ENCODE measurements around the genes TMEM126A, SYTL2, FZD4 and MED17.

- RRBS: 2% methylated on average over 16 of the region's 38 CpGs
These were observed at the start of gene TMEM126A for GRCh38 chr11:85647702-85648704. Gene TMEM126A, plus strand, starts transcription at chr11:85647967.

DNA sequence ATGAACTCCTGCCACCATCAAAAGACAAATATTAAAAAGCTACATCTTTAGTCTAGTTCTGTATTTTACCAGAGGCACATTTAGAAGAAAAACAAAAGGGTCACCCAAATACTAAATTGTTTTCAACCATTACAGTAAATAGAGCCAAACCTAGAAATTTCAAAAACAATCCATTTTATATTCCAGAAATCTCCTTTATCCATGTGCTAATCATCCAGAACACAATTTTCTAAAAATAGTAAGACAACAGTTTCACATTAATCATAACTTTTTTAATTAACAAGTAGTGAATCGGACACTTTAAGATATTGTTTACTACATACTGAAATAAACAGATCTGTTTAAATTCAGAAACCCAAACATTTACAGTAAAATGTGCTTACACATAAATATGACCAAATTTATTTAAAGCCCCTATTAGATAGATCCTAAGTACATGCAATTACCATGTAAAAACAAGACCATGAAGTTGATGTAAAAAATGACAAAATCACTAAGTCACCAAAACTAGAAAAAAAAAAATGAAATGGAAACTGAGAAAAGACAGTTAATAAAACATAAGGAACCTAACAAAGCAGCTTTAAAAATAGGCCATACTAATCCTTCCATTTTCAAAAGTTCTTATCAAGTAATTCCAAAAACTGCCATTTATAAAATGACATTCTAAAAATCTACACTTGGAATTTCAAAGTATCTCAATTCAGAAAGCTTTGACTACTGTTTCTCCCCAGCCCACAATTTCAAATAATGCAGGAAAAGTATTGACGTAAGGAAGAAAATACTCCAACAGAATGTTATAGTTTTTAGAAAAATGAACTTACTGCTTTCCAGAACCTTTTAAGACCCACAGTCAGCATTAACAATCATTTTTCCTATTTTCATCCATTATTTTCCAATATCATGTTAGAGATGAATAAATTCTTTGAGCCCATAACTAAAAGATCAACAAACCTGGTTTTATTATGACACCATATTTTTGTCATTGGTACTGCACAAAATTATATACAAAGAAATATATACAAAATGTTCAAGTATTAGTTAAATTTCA is 3.8 kb downstream of the CREBZF start:
- RRBS: no CpG with 5 or more reads among the region's 2 CpGs

GRCh38 chr11:85810454-85810785 is 521 bp downstream of the SYTL2 start:
- RRBS: 2% methylated on average over 3 of the region's 11 CpGs

GRCh38 chr11:85810786-85811693 is at the start of gene SYTL2:
Gene SYTL2, minus strand, starts transcription at chr11:85811141.
- RRBS: 2% methylated on average over 41 of the region's 74 CpGs

DNA sequence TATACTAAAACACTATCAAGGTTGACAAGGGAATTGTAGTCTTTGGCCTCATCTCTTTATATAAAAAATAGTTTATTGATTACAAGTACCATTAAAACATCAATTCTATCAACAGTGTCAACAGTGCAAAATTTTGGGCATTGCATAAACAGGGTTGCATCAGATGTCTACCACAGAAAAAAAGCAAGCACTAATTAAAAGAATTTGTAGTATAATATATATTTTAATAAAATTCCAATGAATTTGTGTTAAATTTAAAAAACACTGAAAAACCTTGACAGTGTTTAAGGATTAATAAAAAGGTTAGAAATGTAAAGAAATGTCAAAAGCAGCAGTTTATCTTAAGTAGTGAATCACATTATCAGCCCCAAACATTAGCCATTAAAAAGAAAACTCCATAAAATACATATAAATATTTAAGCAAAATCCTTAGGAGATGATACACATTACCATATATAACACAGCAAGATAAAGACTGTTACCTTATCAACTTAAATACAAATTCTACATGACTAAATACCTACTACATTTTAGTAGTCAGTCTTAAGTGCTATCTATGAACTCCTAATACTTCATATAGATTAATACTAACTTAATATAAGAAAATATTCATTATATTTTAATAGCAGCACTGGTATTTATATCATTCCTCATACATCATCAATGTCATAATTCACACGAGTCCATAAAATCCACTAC is 90.5 kb downstream of the PICALM start:
- RRBS: no CpG with 5 or more reads among the region's 1 CpG

DNA sequence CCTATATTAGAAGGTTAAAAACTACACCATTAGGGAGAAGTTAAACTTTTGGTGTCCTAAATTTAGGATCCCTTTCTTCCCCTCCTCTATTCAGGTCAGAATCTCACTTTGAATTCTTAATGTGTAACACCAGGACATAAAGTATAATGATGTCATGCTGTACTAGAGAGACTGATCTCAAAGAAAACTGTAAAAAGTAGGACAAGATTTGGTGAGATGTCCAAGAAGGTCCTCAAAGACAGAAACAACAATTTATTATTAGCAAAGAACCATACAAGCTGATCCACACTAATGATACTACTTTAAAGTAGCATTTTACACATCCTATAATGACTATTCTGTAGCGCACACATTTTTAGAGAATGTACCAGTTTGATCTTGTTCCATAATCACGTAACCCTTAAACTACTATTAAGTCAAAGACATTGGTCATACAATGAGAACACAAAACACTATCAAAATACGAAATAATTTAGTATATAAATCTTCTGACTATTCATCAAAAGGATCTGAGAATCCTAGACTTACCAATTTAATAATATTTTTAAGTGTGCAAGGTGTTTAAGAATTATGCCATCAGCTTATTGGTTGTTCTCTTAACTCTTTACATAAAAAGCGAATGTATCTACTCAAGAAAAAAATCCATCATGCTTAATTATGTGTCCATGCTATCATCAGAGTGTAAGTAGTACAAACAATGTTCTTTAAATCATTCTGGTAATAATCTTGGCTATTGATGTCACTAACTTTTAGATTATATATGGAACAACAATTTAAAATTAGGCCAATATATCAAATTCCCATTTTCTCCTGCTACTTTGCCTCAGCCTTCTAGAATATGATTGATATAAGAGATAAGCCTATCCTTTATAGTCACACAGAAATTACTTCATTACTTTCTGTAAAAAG is 83.6 kb downstream of the PICALM start:
- RRBS: no CpG with 5 or more reads among the region's 4 CpGs

DNA sequence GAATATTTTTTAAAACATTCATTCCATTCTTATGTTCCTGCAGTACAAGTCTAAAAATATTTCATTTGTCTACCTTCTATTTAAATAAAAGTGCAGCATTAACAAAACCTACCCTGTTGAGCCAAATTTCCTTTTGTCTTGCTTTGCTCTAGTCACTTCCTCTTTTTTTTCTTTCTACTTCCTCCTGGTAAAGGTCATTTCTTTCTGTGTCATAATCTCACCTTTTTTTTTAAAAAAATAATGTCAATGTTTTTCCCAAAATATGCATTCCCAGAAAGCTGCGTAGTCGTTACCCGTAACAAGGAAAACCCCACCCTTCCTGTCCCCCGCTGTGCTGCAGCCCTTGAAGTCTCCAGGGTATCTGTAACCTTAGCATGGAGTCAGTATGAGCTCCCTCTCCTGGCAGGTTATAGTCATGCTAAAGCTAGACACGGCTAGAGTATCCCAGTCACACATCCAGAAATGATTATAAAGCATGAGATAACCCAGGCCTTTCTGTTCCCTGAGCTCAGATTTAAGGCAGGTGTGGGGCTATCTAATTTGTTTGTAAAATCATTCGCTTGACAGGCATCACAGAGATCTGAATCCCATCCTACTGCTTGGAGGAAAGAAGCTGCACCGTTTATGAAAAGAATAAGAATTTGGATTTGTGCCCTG is 51.1 kb upstream of the EED start:
- RRBS: no CpG with 5 or more reads among the region's 7 CpGs

- RRBS: no CpG with 5 or more reads among the region's 3 CpGs
These were observed 89.3 kb downstream of the CCDC81 start for GRCh38 chr11:86464001-86464414.

DNA sequence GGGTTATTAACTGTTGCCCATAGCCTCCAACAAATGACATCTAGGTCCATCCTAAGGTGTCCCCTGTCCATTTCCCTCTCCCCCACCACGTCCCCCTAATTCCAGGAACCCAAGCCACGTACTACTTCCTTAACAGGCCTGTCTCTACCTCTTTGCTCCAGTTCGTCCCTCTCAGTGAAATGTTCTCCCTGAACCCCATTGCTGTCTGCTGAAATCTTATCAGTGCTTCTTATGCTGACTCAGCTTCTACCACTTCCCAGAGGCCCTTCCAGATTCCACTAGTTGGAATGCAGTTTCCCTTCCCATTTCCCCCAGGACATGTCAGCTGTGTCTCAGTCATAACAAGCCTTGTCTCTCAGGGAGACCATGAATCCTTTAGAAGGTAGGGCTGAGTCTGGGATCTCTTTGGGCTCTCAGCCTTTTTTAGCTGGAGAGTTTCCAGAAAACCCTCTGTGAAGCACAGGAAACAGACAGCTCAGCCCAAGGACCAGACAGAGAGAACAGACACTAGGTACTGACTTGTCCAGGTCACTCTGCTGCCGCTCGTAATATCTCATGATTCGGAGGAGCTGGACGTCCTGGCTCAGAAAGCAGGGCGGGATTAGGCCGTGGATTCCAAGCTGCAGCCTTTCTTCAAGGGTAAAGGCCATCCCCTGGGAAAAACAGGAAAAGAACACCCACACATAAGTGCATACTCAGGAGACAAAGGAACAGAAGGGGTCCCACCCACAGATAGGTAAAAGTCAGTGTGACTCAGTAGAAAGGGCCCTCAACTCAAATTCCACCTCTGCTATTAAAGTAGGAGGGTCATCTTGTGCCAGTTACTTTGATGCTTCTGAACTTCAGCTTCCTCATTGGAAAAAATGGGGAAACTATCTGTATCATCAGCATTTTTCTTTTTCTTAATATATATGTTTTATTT is 184.7 kb downstream of the CCDC81 start:
- RRBS: no CpG with 5 or more reads among the region's 9 CpGs

- RRBS: no CpG with 5 or more reads among the region's 3 CpGs
These were observed 98.0 kb upstream of the PRSS23 start for GRCh38 chr11:86702294-86702766.

- RRBS: no CpG with 5 or more reads among the region's 4 CpGs
These were observed 5.6 kb downstream of the PRSS23 start for GRCh38 chr11:86805718-86806478.

DNA sequence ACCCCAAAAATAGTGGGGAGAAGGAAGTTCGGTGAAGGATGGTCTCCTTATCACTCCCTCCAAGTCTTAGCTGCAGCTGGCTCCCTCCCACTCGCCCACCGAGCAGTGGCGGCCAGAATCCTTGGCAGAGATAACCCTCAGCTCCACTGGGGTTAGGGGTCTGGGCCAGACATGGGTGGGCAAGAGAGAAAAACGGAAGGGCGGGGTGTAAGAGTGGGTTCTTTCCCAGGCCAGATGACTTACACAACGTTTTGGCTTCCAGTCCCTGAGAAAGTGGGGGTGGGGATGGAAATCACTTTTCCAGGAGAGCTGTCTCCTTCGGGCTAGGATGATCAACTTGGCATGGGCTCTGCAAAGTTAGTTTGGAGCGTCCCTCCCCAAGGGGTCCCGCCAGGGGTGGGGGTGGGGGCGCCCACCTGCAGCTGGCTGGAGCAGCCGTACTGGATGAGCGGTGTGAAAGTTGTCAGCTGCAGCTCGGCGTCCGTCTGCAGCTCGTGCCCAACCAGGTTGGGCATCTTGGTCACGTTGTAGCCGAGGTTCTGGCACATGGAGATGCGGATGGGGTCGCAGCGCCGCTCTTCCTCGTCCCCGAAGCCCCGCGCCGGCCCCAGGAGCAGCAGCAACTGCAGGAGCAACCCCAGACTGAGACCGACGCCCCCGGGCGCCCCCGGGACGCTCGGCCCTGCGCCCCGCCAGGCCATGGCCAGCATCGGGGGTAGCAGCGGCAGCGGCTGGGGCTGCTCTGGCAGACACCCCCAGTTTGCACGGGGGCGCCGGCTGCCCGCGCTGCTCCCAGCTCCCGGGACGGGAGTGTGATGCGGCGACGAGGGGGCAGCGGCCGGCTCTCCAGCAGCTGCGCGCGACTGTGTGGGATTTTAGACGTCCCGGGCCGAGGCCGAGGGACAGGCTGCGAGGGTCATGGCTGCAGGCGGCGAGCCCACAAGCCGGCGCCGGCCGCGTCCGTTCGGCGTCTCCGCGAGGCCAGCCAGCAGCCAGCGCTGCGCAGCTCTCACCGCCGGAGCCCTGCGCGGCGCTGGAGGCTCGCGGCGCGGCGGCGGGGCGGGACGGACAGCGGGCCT is at the start of gene FZD4:
TSS of gene FZD4 (minus strand) at position 1,011 of the 1,079 bp plus-strand sequence.
- RRBS: 5% methylated on average over 38 of the region's 88 CpGs

DNA sequence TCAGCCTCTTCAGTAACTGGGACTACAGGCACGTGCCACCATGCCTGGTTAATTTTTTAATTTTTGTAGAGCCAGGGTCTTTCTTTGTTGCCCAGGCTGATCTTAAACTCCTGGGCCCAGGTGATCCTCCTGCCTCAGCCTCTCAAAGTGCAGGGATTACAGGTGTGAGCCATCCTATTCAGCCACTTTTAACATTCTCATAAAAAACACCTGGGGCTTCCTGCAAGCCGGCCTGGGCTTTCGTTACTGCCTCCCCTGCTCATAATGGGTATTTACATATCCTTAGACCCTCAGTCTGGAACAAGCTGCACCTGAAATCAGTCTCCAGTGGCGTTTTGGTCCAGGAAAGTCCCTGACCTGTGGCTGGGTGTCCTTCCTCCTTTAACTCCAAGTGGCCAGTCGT is 320.7 kb downstream of the TMEM135 start:
- RRBS: no CpG with 5 or more reads among the region's 5 CpGs

DNA sequence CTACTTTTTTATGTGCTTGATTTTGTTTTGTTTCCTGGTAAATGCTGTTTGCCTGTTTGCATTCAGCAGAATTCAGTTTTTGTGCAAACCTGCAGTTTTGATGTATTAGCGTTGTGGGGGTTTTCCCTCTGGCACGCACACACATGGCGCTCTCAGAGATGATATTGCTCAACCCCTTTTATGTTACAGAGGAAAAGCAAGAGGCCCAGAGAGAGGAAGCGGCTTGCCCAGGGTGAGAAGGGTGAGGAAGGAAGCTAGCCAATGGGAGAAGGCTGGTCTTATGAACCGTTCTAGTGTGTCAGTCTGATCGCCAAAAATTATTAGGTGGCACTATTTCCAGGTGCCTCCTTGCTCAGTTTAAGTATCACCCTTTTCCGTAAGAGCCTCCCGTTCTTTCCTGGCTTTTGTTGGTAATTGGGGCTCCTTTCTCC is 785 bp upstream of the CTSC start:
- RRBS: no CpG with 5 or more reads among the region's 8 CpGs

DNA sequence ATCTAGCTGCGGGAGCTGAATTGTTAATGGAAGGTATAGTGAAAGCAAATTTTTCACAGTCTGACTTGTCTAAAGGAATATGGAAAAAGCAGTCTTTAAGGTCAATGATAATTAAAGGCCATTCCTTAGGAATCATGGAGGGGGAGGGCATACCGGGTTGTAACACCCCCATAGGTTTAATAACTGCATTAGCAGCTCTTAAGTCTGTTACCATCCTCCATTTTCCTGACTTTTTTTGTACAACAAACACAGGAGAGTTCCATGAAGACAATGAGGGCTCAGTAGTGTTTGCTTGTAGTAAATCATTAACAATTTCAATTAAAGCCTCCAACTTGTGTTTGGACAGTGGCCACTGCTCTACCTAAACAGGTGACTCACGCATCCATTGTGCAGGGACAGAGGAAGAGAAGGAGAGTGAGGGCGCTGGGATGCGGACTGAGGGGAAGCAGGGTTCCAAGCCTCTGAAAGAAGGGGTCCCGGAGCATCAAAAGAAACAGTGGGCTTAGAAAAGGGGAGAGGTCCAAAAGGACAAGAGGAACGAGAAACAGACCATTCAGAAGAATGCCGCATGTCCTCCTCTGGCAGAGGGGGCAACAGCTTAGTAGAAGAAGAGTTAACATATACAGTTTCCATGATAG is 21.3 kb upstream of the MTNR1B start:
- RRBS: no CpG with 5 or more reads among the region's 8 CpGs

DNA sequence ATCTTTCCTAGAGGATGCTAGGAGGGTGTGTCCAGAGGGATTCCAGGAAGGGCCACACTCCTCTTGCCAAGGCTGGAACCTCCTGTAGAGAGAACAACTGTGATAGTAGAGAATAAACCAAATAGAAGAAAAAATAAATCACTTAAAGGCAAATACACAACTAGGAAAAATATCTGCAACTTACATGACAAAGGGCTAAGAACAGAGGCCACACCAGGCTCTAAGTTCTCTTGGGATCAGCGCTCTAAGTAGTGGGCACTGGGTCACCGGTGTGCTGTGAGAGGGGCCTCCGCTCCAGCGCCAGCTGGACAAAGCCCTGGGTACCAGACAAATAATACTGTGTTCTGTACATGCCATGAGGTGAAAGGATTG is 64.0 kb downstream of the SMCO4 start:
- RRBS: no CpG with 5 or more reads among the region's 4 CpGs

DNA sequence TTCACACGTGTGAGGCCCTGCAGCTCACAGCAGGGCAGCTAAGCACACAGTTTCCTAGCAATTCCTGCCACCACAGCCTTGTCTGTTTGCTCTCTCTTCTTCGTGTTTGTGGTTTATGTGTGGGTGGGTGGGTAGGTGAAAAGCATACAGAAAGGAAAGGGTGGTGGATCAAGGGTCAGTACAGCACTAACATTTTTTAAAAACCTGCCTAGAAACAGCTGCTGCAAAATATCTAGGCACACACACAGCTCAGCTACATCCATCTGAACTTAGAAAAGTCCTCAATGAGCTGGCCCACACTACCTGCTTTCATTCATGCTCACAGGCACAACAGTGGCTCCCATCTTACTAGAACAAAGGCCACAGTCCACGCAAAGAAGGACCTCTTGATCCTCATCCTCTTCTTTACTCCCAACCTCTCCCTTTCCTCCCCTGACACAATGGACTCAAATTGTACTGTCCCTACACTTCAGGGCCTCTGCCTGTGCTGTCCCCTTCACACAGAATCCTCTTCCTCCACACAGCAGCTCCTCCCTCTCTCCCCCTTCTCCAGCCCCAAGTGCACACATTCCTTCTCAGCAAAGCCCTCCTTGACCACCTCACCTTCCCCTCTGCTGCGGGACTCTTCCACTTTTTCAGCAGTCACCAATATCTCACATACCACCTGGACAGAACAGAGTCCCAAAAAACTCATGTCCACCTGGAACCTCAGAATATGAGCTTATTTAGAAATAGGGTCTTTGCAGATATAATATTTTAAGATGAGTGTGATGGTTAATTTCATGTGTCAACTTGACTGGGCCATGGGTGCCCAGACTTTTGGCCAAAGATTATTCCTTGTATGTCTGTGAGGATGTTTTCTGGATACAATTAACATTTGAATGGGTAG is 12.7 kb downstream of the SMCO4 start:
- RRBS: no CpG with 5 or more reads among the region's 4 CpGs

- RRBS: no CpG with 5 or more reads among the region's 8 CpGs
These were observed 24.3 kb upstream of the SMCO4 start for GRCh38 chr11:93567350-93568018.

GRCh38 chr11:93719306-93719602 is 22.0 kb downstream of the TAF1D start:
- RRBS: no CpG with 5 or more reads among the region's 2 CpGs

GRCh38 chr11:93783723-93784468 is at the start of gene MED17:
Gene MED17, plus strand, starts transcription at chr11:93784282.
- RRBS: 0% methylated on average over 4 of the region's 37 CpGs